NCI-H460 (cell line): Measurements from ENCODE around the genes HTT, MSANTD1 and DOK7.

DNA sequence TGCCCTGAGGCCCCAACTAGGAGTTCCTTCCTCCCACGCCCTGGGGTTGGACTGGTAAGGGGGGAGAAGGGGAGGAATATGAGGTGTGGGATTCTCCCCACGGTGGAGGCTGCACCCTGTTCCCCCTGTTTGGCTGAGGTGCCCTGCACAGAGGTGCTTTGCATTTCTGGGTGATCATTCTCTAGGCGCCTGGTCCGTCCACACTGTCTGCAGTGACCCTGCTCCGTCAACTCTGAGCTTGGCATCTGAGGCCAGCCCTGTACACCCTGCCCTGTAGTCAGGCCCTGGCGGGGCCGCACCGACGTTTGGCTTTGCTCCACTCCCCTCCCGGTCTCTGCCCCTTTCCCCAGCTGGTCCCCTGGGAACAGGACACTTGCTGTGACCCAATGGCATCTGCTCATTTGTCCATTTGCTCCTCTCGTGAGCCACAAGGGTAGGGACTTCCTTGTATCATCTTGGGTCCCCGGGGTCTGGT is 2.4 kb upstream of the SH3BP2 start:
RAMPAGE:
- cytosol, long total RNA = no peak
- long total RNA = no peak
- nucleus, long total RNA = no peak

GRCh38 chr4:2793421-2794151 is 701 bp downstream of the SH3BP2 start:
RAMPAGE:
- cytosol, long total RNA = no peak
- long total RNA = no peak
- nucleus, long total RNA = no peak

DNA sequence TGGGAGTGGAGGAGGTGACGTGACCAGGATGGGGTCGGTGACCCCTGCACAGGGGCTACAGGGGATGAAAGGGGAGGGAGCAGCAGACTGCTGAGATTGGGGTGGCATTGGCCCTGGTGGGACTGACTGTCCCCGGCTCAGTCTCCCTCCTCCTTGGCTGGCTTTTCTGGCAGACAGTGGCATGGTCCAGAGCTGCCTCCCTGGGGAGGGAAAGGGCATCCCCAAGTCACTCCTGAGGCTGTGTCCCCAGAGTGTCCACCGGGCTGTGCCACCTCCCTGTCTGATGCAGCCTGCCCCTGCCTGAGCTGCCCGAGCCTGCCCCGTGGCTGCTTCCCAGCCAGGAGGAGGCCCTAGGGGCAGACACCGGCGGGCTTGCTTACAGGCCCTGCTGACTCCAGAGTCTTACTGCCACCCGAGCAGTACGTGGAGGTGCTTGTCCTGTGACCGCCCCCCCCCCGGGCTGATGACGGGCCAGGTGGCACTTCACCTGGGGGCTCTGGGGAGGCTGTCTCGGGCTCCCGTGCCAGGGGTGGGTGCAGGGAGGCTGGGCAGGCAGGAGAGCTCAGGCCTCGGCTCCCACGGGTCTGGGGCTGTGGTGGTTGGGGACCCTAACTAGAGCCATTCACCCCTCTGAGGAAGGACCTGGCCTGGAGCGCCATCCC is 7.3 kb downstream of the SH3BP2 start:
RAMPAGE:
- cytosol, long total RNA = no peak
- long total RNA = no peak
- nucleus, long total RNA = no peak

DNA sequence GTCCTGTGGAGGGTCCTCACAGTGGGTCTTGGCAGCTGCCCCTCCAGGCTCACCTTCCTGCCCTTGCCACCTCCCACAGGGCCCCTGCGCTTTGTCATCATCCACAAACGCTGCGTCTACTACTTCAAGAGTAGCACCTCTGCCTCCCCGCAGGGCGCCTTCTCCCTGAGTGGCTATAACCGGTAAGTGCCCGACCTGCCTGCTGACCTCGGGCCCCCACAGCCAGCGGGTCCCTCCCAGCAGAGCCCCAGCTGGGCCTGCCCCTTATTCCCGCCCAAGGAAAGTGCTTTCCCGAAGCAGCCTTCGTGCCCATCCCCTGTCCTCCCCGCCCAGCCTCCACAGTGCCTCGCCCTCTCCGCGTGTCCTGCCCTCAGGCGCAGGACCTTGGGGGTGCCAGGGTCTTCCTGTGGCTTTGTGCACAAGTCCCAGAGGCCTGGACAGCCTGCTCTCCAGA is 20.8 kb upstream of the ADD1 start:
RAMPAGE:
- cytosol, long total RNA = no peak
- long total RNA = no peak
- nucleus, long total RNA = no peak

DNA sequence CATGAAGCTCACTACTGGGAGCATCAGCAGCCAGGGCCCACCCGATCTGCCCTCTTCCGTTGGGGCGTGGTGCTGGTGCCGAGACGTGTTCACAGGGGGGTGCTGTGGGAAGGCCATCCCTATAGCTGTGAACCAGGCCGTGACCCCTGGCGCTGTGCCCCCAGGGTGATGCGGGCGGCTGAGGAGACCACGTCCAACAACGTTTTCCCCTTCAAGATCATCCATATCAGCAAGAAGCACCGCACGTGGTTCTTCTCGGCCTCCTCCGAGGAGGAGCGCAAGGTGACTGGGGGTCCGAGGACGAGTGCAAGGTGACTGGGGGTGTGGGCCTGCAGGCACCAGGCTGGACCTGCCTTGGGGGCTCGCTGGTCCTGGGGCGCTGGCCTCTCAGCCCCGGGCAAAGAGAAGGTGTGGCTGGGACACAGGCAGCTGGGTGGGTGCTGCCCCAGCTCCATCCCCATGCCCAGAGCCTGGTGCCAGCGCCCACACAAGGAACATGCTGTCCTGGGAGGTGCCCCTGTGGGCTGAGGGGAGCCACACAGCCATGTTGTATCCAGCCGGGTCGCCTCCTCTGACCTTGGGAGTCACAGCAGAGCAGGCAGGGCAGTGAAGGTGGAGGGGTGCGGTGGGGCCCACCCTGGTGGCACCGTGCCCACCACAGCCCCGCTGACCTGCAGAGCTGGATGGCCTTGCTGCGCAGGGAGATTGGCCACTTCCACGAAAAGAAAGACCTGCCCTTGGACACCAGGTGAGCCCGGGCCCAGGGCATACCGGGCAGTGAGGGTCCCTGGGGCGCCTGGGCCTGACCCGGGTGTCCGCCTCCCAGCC is 19.0 kb upstream of the ADD1 start:
RAMPAGE:
- cytosol, long total RNA = no peak
- long total RNA = no peak
- nucleus, long total RNA = no peak

DNA sequence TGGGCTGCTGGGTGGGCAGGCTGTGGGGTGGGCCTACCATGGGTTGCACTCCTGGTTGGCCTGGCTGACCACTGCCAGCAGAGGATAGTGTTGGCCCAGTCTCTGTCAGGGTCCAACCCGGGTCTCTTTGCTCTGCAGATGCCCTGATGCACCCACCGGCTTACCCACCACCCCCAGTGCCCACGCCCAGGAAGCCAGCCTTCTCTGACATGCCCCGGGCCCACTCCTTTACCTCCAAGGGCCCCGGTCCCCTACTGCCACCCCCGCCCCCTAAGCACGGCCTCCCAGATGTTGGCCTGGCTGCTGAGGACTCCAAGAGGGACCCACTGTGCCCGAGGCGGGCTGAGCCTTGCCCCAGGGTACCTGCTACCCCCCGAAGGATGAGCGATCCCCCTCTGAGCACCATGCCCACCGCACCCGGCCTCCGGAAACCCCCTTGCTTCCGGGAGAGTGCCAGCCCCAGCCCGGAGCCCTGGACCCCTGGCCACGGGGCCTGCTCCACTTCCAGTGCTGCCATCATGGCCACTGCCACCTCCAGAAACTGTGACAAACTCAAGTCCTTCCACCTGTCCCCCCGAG is 14.2 kb upstream of the ADD1 start:
RAMPAGE:
- cytosol, long total RNA = no peak
- long total RNA = no peak
- nucleus, long total RNA = no peak

RAMPAGE:
- cytosol, long total RNA = no peak
- long total RNA = no peak
- nucleus, long total RNA = no peak
Measured at GRCh38 chr4:2844131-2844891, 667 bp downstream of the ADD1 start.

DNA sequence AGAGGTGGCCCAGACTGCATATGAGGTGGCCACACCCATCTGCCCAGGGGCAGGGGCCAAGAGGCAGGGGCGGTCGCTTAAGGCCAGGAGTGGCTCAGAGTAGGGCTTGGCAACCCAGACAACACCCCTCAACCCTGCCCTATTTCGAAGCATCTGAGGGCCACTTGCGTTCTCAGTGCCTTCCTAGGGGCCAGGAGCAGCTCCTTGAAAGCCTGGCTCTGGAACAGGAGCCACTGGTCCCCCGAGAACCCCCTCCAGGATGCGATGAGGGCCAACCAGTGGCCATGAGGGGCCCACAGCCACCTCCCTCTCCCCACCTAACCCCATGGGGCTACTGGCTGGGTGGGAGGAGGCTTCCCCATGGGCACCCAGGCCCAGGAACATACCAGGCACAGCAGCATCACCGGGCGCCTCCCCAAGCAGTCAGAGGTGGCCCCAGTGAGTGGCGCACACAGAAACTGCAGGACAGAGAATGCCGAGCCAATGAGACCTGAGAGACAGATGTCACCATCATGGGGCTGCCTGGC is 1.8 kb downstream of the MFSD10 start:
RAMPAGE:
- cytosol, long total RNA = no peak
- long total RNA = no peak
- nucleus, long total RNA = no peak

DNA sequence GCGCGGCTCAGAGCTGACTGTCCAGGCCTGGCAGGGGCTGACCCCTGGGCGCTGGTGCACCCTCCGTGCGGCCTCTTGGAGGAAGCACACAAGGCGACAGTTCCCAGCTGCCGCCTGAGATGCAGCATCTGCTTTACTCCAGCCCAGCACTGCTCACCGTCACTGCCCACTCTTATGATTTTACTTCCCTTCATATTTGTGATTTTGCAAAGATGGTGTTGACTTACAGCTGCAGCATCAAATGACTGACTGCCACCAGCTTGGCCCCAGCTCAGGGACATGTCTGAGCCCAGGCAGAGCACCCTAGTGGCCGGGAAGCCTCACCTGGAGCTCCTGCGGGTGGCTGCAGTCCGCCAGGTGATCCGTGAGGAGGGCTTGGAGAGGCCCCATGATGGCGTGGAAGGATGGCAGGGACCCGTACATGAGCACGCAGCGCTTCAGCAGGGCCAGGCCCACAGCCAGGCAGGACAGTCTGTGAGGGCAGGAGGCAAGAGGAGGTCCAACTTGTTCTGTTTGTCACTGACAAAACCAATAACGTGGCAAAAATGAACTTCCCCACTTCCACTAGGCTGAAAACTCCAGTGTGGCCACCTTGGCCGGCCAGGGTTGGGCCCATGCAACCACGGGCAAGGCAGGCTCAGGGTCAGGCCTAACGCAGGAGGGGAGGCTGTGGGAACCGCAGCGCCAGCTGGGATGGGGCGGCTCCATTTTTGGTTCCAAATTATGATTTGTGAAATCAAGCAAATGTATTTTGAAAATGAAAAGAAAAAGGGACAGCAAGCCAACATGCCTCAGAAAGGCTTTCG is 6.8 kb upstream of the MFSD10 start:
RAMPAGE:
- cytosol, long total RNA = no peak
- long total RNA = no peak
- nucleus, long total RNA = no peak

DNA sequence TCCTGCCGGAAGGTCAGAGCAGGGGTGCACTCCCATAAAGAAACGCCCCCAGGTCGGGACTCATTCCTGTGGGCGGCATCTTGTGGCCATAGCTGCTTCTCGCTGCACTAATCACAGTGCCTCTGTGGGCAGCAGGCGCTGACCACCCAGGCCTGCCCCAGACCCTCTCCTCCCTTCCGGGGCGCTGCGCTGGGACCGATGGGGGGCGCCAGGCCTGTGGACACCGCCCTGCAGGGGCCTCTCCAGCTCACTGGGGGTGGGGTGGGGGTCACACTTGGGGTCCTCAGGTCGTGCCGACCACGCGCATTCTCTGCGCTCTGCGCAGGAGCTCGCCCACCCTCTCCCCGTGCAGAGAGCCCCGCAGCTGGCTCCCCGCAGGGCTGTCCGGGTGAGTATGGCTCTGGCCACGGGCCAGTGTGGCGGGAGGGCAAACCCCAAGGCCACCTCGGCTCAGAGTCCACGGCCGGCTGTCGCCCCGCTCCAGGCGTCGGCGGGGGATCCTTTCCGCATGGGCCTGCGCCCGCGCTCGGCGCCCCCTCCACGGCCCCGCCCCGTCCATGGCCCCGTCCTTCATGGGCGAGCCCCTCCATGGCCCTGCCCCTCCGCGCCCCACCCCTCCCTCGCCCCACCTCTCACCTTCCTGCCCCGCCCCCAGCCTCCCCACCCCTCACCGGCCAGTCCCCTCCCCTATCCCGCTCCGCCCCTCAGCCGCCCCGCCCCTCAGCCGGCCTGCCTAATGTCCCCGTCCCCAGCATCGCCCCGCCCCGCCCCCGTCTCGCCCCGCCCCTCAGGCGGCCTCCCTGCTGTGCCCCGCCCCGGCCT is 802 bp upstream of the HTT start:
RAMPAGE:
- cytosol, long total RNA = no peak
- long total RNA = no peak
- nucleus, long total RNA = no peak

DNA sequence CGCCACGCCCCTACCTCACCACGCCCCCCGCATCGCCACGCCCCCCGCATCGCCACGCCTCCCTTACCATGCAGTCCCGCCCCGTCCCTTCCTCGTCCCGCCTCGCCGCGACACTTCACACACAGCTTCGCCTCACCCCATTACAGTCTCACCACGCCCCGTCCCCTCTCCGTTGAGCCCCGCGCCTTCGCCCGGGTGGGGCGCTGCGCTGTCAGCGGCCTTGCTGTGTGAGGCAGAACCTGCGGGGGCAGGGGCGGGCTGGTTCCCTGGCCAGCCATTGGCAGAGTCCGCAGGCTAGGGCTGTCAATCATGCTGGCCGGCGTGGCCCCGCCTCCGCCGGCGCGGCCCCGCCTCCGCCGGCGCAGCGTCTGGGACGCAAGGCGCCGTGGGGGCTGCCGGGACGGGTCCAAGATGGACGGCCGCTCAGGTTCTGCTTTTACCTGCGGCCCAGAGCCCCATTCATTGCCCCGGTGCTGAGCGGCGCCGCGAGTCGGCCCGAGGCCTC is at the start of gene HTT:
HTT (plus strand) TSS at position 392 of the 505 bp plus-strand sequence.
RAMPAGE:
- cytosol, long total RNA = no peak
- long total RNA = no peak
- nucleus, long total RNA = no peak

DNA sequence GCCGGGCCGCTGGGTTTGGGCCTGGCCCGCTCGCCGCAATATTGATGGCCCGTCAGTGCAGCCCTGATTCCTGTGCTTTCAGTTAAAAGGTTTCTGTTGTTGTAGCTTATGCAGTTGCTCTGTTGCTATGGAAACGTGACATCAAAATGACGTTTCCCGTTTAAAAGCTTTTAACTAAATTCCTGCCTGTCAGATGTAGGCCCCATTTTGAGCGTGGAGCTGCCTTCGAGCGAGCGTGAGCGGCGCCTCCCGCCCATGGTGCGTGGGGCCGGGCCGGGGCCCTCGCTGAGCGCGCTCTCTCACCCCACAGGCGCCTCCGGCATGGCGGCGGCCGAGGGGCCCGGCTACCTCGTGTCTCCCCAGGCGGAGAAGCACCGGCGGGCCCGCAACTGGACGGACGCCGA is at the start of gene MSANTD1:
MSANTD1 (plus strand) TSS at position 192 of the 404 bp plus-strand sequence.
RAMPAGE:
- cytosol, long total RNA = no peak
- long total RNA = no peak
- nucleus, long total RNA = no peak

DNA sequence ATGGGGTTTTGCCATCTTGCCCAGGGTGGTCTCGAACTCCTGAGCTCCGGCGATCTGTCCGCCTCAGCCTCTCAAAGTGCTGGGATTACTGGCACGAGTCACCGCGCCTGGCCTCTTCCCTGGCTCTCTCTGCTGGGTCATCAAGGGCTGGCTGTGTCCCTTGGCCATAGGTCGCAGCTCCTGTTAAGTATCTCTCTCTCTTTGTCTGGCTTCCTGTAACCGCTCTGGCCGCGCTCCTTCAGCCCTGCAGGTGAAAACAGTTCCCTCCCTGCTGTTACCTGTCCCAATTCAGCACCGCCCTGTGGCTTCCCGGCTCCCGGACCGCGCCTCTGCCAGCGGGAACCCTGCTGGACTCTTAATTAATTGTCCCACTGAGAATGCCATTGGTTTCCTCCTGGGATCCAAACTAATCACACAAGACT is 1.3 kb upstream of the RGS12 start:
RAMPAGE:
- cytosol, long total RNA = no peak
- long total RNA = no peak
- nucleus, long total RNA = no peak

RAMPAGE:
- cytosol, long total RNA = no peak
- long total RNA = no peak
- nucleus, long total RNA = no peak
Measured at GRCh38 chr4:3305480-3306134, 12.8 kb downstream of the RGS12 start.

RAMPAGE:
- cytosol, long total RNA = no peak
- long total RNA = no peak
- nucleus, long total RNA = no peak
Measured at GRCh38 chr4:3371392-3372198, 70.2 kb upstream of the HGFAC start.

DNA sequence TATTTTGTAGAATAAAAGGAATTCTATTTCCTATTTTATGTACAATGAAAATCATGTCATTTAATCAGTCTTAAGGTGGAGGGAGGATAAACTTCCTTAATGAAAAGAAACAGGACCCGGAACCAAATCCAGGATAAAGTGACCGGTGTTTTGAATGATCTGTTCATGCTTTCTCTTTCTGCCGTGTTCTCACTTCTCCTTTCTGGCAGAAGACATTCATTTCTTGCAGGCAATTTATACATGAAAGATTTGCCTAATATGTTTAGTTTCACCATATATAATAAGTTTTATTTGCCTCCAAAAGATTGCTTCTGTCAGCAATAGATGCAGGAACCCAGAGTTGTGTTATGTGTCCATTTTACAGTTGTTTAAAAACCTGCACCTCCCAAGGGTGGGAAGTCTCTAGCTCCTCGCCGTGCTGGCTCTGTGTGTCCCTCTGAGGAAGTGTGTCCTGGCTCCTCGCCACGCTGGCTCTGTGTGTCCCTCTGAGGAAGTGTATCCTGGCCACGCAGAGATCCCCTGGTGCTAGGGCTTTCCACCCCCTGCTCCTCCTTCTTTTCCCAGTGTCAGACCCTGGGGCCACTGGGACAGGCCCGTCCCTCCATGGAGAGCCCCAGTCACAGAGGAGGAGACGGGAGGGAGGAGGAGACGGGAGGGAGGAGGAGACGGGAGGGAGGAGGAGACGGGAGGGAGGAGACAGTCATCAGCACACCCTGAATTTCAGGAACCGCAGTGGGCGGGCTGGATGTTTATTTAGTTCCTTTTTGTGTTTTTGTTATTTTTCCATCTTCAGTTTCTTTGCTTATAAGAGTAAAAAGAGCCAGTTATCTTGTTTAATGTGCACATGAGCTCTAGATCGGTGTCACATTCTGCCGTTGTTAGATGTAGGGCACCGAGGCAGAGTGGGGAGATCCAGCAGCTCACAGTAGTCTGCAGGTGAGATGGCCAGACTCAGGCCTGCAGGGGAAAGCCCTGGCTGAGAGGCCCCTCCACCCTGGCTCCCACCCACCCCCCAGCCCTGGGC is 53.9 kb upstream of the HGFAC start:
RAMPAGE:
- cytosol, long total RNA = no peak
- long total RNA = no peak
- nucleus, long total RNA = no peak

DNA sequence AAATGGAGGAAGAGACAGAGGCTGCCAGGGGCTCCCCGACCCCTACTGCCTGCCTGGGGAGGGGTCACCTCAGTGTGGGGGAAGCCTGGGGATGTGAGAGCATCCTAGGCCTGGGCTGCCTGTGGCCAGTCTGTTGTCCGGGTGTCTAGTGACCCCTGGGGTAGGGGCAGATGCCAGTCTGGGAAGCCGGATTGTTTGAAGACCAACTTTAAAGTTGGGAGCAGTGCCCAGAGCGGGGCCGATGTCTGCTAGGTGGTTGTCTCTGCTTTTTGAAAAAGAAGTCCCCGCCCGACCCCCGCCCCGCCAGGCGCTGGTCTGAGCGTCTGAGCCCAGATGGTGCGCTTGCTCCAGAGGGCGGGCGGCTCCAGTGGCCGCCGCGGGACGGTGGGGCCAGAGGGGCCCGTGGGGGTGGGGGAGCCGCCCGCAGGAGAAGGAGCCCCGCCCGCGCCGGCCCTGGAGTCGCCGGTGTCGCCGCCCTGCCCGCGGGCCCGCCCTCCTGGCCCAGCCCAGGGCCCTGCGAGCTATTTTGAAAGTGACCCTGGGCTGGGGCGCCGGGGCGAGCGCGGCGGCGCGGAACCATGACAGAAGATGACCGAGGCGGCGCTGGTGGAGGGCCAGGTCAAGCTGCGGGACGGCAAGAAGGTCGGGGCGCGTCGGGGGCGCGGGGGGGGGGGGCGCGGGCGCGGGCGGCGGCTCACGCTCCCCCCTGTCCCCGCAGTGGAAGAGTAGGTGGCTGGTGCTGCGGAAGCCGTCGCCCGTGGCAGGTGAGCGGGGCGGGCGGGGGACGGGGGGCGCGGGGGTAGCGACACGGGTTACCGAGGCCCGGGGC is at the start of gene DOK7:
DOK7 (plus strand) TSS at position 519 of the 829 bp plus-strand sequence.
RAMPAGE:
- cytosol, long total RNA = no peak
- long total RNA = no peak
- nucleus, long total RNA = no peak

RAMPAGE:
- cytosol, long total RNA = no peak
- long total RNA = no peak
- nucleus, long total RNA = no peak
Measured at GRCh38 chr4:3466310-3466924, 3.3 kb downstream of the DOK7 start.

GRCh38 chr4:3729508-3730011 is 36.6 kb upstream of the ADRA2C start:
RAMPAGE:
- cytosol, long total RNA = no peak
- long total RNA = no peak
- nucleus, long total RNA = no peak

DNA sequence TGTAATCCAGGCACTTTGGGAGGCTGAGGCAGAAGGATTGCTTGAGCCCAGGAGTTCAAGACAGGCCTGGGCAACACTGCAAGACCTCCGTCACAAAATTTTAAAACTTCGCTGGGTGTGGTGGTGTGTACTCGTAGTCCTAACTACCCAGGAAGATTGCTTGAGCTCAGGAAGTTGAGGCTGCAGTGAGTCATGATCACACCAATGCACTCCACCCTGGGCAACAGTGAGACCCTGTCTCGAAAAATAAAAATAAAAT is 20.1 kb downstream of the LYAR start:
RAMPAGE:
- cytosol, long total RNA = no peak
- long total RNA = no peak
- nucleus, long total RNA = no peak